ENCODE measurements around the gene RAC2.

GRCh38 chr22:36287867-36288238 is 34.9 kb downstream of the APOL1 start:
- RRBS: 72% methylated on average over 3 of the region's 8 CpGs

GRCh38 chr22:36293541-36294041 is 40.7 kb downstream of the APOL1 start:
- RRBS: no CpG with 5 or more reads among the region's 12 CpGs

- RRBS: no CpG with 5 or more reads among the region's 20 CpGs
Observed at GRCh38 chr22:36294042-36294431, 41.1 kb downstream of the APOL1 start.

GRCh38 chr22:36307727-36308206 is 54.8 kb downstream of the APOL1 start:
- RRBS: no CpG with 5 or more reads among the region's 8 CpGs

DNA sequence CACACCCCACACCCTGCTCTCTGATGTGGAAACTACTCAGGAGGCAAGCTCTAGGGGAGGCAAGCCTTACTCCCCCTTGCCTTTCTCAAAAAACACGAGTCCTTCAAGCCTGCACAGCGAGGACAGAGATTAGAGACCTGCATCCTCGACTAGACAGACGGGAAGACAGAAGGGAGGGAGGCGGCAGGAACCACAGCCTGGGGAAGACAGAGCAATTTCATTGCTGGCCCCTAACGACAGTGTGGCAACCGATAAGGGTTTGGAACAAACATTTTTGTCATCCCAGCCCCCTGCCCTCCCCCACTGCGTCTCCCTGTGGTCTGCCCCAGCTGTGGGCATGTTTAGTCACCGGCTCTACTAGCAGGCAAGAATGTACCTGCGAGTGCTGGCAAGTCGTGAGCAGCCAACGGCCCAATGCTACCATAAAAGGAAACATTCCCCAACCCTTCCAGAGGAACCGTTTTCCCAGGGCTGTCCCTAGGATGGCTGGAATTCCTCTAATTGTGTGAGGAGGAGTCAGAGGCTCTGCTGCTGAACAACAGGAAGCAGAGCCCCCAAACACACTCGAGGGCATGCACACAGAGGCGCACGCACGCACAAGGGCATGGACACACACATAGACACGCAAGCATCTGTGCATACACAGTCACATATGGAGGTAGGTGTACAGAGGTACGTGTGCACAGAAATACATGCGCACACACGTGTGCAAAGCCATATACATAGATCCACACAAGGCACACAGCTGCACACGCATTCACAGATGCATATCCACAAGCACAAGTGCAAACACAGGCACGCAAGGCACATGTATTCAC is 58.4 kb downstream of the MYH9 start:
- RRBS: no CpG with 5 or more reads among the region's 23 CpGs

GRCh38 chr22:36366157-36367056 is 21.4 kb downstream of the MYH9 start:
- RRBS: no CpG with 5 or more reads among the region's 22 CpGs

GRCh38 chr22:36367106-36367881 is 20.5 kb downstream of the MYH9 start:
- RRBS: 20% methylated on average over 2 of the region's 17 CpGs

DNA sequence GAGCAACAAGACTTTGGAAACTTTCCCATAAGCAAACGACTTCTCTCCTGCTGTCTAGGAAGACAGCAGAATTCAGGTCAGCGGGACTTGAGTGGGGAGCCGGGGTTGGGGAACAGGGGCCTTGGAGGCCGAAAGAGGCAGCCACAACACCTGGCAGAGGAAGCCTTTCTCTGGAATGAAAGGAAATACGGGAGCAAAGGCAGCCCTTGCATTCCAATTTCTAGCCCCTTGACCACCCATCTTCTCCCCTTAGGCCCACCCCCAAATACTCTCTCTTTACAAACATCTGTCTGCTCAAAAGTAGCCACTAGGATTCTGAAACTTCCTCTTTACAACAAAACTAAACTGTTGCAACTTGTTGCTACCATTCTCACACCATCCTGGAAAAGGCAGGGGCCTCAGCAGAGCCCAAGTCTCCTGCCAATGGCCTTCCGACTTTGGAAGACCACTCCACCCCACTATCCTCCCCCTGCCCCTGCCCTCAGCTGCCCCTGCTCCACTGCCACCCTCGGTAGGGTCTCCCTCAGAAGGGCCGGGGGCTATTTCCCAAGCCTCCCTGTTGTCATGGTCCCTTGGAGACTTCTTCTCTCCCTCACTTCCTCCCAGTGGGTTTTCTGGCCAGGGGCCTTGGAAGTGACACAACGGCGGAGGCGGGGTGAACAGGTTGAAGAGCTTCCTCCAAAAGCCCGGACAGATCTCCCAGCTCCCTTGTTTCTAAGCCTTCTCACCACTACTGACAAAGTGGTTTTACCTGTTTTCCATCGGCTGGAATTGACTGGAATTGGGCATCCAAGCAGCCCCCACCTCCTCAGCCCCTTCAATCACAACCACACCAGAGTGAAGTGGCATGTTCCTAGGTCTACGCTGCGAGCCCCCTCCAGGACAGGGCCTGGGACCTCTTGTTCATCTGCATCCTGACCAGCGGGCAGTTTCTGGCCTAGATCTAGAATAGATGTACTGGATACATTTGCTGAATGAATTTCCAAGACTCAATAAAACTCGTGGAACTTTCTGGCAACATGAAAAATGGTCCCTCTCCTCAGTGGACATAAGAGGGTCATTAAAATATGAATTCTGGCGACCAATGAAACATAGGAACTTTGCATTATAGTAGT is 14.6 kb downstream of the MYH9 start:
- RRBS: no CpG with 5 or more reads among the region's 18 CpGs

DNA sequence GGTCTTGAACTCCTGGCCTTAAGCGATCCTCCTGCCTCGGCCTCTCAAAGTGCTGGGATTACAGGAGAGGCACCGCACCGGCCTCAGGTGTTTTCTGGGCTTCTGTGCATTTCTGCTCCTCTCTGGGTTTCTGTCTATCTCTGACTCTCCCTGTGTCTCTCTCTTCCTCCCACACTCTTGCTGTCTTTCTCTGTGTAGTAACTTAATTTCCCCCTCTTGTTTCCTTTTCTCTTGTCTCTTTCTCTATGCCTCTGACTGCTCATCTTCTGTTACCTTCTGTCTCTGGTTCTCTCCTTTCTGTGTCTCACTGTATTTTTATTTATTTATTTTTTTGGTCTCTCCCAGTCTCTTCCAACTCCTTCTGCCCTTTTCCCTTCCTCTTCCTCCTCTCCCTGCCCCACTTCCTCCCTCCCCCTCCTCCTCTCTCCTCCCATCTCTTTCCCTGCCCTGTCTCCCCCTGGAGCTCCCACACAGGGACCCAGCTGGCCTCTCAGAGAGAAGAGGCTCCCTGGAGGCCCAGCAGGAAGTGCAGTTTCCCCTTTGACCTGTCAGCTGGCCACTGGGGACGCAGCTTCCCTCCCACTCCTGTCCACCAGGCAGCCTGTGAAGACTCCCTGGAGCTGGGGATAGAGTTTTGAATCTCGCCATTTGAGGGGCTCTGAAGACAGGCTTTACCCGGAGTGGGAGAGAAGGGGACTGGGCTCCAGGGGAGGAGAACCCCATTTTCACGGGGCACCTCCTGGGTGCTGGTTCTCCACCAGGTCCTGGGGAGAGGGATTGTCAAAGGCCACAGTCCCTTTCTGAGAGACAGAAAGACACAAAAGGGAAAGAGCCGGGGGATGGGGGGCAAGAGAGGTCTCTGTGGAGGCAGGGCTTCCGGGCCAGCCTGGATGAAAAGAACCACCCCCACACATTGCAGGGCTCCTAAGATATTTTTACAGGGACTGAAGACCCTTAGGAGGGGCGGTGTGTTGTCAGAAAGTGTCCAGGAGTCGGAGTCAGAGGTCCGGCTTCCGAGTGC is 38.4 kb upstream of the MYH9 start:
- RRBS: no CpG with 5 or more reads among the region's 14 CpGs

GRCh38 chr22:36465659-36466124 is 15.7 kb downstream of the TXN2 start:
- RRBS: no CpG with 5 or more reads among the region's 14 CpGs

DNA sequence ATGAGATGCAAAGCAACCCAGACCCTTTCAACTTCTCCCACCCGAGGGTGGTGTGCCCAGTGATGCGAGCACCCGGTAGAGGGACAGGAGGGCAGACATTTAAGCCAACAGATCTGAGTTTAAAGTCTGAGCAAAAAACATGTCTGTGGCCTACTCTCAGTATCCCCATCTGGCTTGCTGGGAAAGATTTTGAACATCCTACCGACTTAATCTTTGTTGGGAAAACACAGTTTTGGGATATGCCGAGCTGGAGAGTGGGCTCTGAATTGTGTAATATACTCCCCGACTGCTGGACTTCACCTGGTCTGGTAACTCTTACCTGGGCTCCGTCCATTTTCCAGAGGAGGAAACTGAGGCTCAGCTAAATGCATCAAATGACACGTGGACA is 10.6 kb upstream of the IFT27 start:
- RRBS: no CpG with 5 or more reads among the region's 8 CpGs

GRCh38 chr22:36870238-36870828 is 9.5 kb downstream of the NCF4 start:
- RRBS: 31% methylated on average over 5 of the region's 15 CpGs

DNA sequence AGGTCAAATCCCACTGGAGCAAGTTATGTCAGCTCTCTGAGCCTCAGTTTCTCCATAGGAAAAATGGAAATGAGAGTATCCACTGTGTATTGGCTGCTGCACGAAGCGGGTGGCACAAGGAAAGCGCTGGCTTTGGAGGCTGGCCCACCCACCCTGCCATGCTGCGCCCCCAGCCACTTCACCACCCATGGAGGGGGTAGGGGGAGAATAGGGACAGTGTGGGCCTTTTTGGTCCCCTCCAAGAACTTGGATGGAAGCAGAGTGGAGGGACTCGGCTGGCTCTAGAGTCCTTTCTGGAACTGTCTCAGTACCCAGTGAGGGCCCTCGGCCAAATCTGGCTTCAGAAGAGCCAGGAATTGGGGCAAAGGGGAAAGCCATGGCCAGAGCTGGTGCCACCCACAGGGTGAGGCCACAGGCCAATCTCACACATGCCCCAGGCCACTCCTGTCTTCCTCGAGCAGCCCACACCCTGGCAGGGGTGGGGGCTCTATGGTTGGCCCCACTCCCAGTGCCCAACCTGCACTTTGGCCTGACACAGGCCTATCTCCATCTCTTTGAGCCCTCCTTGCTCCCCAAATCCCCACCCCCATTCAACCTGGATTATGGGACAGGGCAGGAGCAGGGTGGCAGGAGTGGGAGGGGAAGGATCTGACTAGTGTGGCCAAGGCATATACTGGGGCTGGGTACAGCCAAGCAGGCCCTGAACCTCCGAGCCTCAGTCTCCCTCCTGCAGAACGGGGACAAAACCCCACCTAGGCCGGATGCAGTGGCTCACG is 4.5 kb upstream of the TEX33 start:
- RRBS: no CpG with 5 or more reads among the region's 11 CpGs

GRCh38 chr22:37024998-37026151 is 5.8 kb downstream of the MPST start:
- RRBS: no CpG with 5 or more reads among the region's 14 CpGs

DNA sequence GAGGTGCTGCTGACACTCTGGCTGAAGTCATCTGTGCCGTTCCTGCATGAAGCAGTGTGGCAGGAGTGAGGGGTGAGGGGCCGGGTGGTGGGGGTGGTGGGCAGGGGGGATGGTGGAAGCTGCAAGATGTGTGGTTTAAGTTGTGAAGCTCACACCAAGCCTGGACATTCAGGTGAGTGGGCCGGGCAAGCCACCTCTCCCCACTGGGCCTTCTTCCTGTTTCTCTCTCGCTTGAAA is 14.6 kb upstream of the IL2RB start:
- RRBS: 8% methylated on average over 2 of the region's 4 CpGs

GRCh38 chr22:37179968-37180558 is 8.0 kb downstream of the C1QTNF6 start:
- RRBS: no CpG with 5 or more reads among the region's 22 CpGs

- RRBS: no CpG with 5 or more reads among the region's 14 CpGs
Observed at GRCh38 chr22:37228416-37229150, 15.5 kb downstream of the RAC2 start.

- RRBS: no CpG with 5 or more reads among the region's 24 CpGs
Observed at GRCh38 chr22:37244087-37244957, at the start of gene RAC2. RAC2 (minus strand) TSS chr22:37244269.

DNA sequence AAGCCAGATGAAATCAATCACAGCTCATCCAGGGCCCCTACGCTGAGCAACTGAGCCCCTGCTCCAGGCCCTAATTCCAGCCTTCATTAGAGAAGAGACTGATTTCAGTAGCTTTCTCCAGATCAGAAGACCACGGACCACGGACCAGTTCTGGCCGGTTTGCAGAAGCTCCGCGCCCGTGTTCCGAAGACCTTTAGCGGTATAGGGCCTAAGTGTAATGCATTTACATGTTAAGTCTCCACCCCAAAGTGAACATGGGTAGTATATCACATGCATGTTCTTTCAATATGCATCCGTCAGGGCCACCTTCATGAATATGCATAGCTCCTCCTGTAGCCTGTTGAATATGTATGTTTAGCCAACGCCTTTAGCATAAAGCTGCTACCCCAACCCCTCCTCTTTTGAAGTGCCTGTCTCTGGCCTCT is 14.9 kb upstream of the RAC2 start:
- RRBS: no CpG with 5 or more reads among the region's 11 CpGs

- RRBS: 85% methylated on average over 3 of the region's 29 CpGs
Observed at GRCh38 chr22:37302381-37303382, 20.4 kb downstream of the CYTH4 start.